Subcutaneous preadipocyte (primary cell): ENCODE results near the genes ZNF76 and CLPSL1.

- CAGE, long polyA plus RNA: no peak
Observed at GRCh38 chr6:35258813-35259878, at the start of gene ZNF76. Gene ZNF76, plus strand, starts transcription at chr6:35259735.

DNA sequence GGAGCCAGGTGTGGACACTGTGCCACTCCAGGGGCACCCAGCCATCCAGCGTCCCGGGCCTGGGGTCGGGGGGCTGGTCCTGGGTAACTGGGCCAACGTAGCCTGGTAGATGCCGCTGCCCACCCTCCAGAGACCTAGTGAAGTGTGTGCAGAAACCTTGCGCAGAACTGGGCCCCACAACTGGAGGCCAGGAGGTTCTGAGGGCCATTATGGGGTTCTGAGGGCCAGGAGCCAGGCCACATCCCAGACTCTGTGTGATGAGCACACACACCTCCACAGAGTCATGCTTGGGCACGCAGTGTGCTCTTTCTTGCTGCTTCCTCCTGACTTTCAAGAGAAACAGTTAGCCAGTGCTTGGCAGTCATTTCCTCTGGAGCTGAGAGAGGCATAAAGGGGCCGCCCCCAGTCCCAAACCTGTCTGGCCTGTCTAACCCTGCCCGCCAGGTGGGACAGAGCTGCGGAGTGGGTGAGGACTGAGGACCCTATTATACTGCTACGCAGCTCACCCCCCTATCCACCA lies 457 bp downstream of the DEF6 start:
- CAGE, long polyA plus RNA: no peak

DNA sequence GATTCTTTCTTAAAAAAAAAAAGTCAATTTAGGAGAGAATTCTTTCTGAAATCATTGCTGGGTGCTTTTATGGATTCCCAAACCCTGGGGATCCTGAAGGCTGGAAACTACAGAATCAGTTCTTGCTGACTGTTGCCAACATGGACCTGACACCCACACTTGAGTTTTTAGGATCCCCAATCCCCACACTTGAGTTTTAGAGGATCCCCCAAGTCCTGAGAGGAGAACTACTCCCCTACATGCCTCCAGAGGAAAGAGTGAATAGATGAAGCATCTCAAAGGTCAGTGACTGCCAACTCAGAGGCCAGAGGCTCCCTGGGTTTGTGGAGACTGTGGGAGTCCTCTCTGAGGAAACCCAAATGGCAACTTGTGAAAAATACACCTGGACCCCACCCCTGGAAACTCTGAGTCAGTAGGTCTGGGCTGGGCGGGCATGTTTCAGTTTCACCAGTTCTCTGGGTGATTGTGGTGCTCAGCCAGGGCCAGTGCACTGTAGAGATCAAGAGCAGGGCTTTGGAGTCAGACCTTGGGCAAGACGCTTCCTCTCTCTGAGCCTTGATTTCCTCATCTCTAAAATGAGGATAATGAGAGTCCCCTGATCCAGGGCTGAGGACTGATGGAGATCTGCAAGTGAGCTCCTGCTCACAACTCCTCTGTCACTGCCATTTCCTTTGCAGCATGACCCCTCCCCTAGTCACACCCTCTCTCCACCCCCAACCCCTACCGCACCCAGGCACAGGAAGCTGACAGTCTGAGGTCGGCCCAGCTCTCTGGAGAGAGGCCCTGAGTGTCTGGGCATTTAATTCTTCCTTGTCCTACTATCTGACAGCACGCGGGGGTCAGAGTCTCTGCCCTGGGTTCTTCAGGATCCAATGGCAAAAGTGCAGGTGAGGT lies 5.0 kb downstream of the DEF6 start:
- CAGE, long polyA plus RNA: no peak

DNA sequence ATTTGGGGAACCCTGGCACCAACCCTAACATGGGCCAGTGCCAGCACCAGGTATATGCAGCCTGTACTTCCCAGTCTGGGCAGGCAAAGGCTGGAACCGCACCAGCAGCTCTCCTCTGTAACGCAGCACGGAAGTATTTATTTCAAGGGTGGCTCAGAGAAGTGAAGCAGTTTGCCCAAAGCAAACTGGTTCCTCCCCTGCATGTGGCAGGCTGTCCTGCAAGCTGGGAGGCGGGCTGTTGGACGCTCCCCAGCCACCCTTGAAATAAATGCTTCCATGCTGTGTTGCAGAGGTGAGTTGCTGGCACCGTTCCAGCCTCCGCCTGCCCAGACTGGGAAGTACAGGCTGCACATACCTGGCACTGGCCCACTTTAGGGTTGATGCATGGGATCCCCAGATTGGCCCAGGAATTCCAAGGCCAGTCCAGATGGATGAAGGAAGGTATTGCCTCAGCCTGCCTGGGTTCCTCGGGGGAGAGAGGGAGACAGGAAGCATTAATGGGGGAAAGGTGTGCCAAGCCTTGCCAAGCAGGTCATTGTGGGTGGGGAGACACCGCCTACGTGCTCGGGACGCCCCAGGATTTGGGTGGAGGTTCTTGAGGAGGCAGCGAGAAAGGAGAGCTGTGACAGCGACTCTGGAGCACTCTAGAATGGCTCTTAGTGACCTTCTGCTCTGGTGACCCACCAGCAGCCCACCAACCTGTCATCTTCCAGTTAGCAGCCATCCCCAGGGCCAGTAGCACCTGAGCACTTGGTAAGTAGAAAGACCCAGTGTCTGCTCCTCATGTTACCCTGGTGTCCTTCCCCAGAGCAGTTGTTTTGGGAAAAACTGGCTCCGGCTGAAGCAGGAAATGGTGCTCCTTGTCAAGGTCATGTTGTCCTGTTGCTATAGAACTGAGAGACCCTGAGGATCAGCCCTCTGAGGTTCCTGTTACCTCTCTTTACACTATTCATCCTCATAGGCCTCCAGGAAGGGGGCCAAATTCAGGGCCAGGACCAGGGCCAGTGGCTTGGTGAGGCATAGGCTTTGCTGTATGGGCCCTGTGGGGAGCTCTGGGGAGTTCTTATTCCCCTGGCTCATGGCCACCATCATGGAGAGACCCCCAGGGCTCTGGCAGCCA lies 50.1 kb downstream of the PPARD start:
- CAGE, long polyA plus RNA: no peak

- CAGE, long polyA plus RNA: no peak
Observed at GRCh38 chr6:35473604-35474799, 5.8 kb downstream of the RPL10A start.

- CAGE, long polyA plus RNA: no peak
Observed at GRCh38 chr6:35654445-35655151, 34.1 kb downstream of the FKBP5 start.

- CAGE, long polyA plus RNA: no peak
Observed at GRCh38 chr6:35668946-35669813, 19.5 kb downstream of the FKBP5 start.

DNA sequence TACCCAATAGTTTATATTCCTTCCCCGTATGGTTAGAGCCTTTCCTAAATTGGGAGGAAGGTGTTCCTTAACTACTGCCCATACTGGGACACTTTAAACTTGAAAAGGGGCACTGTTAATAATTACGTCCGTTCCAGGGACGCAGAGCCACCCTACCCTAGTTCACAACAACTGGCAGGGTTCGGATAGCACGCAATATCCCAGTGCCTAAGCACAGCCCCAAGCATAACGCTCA lies 5.8 kb upstream of the ARMC12 start:
- CAGE, long polyA plus RNA: no peak

DNA sequence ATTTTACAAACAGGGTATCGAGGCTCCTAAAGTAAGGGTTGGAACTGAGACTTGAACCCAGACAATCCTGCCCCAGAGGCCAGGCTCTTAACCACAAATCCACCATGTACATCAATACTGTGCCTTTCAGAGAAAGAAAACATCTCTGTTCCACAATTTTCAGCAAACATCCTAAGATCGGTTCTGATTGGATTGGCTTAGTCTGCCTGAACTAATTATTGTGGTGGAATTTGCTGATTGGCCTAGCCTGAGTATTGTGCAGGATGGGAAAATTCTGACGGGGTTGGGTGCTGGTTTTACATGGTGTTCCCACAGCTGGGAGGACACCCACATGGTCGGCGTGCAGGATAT lies at the start of gene CLPSL1:
TSS of gene CLPSL1 (plus strand) at position 299 of the 351 bp plus-strand sequence.
- CAGE, long polyA plus RNA: no peak

DNA sequence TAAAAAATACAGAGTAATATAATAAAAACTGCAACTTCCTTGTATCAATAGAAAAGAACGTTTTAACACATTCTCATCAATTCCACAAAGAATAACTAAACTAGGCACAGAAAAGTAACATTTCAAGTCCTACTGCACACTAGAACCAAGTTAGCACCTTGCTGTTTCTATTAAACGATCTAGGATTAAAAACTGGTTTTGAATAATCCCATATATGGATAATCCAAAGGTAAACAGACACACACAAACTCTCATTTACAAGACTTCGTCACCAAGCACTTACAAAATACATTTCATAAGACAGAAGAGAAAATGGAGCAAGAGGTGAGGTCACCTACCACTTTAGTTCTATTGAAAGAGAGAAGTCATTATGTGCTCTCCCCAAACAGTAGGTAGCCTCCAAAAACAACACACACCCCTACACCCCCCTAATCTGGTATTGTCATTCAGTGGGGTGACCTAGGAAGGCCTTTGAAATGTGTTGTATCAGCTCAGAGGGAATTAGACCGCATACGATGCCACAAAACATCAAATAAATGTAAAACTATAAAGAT lies 1.9 kb downstream of the SRPK1 start:
- CAGE, long polyA plus RNA: no peak

GRCh38 chr6:35919506-35920498 lies 1.1 kb downstream of the SRPK1 start:
- CAGE, long polyA plus RNA: no peak

DNA sequence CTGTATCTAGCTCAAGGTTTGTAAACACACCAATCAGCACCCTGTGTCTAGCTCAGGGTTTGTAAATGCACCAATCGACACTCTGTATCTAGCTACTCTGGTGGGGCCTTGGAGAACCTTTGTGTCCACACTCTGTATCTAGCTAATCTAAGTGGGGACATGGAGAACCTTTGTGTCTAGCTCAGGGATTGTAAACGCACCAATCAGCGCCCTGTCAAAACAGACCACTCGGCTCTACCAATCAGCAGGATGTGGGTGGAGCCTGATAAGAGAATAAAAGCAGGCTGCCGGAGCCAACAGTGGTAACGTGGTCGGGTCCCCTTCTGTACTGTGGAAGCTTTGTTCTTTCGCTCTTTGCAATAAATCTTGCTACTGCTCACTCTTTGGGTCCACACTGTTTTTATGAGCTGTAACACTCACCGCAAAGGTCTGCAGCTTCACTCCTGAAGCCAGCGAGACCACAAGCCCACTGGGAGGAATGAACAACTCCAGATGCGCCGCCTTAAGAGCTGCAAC lies 11.0 kb upstream of the SRPK1 start:
- CAGE, long polyA plus RNA: no peak

- CAGE, long polyA plus RNA: no peak
Observed at GRCh38 chr6:36048316-36048581, 20.6 kb downstream of the MAPK14 start.

DNA sequence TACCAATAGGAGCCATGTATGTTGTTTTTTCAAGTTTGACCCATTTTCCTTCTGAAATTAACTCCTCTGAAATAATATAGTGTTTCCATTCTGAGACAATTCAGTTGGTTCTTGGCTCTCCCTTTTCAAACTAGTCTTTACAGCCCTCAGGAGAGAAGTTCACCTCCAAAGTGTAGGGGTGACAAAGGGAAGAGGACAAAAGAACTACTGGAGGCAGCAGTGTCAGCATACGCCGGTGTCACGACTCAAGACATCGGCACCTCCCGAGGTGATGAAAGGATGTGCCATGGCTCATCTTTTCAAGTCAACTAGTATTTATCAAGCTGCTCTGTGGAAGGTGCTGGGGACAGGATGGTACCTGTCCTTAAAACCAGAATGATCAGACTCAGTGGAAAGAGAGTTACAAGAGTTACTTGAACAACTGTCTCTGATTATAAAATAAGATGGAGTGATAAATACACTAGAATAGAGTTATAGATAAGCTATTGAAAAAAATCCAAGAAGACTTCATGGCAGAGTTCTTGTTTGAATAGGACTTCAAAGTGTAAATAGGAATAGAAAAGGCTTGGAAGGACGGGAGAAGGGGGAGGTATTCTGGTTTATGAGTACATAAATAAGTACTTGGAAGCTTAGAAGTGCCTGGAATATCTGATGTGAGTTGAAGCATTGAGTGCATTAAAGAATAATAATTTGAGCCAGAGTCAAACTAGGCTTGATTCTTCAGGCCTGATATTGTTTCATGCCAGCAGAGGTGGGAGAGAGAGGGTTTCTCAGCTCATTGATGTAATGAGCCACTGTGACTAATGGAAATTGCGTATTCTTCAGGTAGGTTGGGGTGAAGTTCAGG lies 37.6 kb upstream of the MAPK13 start:
- CAGE, long polyA plus RNA: no peak

- CAGE, long polyA plus RNA: no peak
Observed at GRCh38 chr6:36131192-36131431, 799 bp downstream of the MAPK13 start.

GRCh38 chr6:36204291-36205063 lies 7.9 kb downstream of the BRPF3 start:
- CAGE, long polyA plus RNA: no peak

DNA sequence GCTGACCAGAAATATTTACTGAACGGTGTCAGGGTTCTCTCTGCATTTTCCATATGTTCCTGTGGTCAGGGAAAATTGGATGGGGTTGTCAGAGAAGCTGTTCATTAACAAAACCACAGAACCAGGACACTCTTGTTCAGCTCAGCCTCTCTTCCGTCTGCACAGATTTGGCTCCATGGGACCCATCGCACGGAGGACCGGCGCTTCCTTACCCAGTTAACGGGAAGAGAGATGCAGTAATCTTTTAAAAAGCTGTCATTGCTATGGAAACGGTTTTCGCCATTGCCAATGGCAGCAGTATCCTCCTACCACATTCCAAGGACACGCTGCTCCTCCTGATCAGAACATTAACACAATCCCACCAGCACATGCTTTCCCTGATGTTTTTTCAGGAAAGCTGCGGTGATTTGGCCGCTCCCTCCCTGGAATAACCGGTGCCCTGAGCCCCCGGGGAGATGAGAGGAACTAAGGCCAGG lies 2.9 kb downstream of the BNIP5 start:
- CAGE, long polyA plus RNA: no peak

- CAGE, long polyA plus RNA: no peak
Observed at GRCh38 chr6:36396501-36397014, 9.1 kb upstream of the ETV7 start.

GRCh38 chr6:36443141-36443771 lies 456 bp downstream of the KCTD20 start:
- CAGE, long polyA plus RNA: no peak

DNA sequence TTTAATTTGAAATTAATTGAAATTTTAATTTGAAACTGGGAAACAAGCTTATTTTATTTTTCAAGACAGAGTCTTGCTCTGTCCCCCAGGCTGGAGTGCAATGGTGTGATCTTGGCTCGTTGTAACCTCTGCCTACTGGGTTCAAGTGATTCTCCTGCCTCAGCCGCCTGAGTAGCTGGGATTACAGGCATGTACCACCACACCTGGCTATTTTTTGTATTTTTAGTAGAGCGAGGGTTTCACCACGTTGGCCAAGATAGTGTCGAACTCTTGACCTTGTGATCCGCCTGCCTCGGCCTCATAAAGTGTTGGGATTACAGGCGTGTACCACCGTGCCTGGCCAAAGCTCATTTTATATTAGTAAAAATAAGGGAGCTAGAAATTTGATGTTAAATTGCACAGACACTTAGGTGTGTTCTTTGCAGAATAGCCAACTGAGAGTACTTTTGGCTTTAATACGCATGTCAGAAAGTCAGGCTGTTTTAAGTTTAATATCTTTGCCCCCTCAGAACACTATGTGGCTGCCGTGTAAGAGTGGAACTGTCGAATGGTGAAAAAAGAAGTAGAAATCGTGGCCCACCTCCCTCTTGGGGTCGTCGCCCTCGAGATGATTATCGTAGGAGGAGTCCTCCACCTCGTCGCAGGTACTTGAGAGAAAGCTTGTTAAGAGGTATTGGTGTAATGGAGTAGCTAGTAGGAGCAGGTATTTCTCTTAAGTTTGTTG lies 4.3 kb downstream of the SRSF3 start:
- CAGE, long polyA plus RNA: no peak